ENCODE measurements around the genes FOXN4 and MMAB.

DNA sequence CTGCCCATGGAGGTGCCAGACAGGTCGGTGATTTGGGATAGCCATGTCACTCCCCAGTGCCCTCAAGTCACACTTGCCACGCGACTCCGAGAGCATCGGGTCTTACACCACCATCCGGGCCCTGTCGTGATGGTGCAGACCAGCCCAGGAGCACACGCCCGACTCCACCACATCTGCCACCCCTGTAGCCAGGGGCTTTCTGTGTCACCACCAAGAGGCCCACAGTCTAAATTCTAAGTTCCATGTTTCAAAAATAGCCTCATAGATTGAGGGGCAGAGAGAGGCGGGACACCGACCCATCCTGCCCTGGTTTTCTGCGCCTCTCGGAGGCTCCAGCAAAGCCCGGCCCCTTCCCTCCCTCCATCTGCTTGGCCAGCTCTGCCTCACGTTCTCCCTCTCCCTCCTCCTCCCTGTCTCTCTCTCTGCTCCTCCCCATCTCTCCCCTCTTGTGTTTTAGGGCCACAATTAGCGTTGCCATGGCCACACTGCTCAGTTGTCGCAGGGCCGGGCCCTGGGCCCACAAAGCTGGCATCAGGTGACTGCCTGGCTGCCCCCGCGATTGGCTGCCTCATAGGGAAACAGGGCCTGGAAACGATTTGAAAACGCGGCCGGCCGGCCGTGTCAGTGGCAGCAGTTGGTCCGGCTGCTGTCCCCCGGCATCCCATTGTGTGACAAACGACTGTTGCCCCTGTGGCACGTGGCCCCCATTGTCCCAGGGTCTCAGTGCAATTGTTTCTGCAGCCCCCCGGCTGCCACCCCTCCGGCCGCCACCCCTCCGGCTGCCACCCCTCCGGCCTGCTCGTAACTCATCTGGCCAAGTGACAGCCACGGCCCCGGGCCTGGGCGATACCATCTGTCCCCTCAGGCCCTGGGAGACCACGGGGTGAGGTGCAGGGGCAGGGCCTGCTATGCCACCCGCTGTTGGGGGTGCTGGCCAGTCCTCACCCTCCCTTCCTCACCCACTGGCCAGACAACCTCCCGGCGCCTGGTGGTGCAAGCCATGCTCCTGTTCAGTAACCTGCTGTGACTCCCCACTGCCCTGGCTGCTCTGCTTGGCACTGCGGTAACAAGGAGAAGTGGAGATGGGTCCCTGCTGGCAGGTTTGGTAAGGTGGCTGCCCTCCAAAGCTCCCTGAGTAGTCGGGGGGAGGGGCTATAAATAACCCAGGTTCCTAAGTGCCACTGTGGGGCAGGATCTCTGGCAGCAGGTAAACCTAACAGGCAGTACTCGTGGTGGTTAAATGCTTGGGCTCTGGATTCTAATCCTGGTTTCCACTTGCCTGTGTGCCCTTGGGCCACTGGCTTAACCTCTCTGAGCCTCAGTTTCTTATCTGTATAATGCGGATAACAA lies 17.4 kb downstream of the FOXN4 start:
- CAGE, long polyA plus RNA, result no peak
- RRBS, result 11% methylated on average over 12 of the region's 47 CpGs

DNA sequence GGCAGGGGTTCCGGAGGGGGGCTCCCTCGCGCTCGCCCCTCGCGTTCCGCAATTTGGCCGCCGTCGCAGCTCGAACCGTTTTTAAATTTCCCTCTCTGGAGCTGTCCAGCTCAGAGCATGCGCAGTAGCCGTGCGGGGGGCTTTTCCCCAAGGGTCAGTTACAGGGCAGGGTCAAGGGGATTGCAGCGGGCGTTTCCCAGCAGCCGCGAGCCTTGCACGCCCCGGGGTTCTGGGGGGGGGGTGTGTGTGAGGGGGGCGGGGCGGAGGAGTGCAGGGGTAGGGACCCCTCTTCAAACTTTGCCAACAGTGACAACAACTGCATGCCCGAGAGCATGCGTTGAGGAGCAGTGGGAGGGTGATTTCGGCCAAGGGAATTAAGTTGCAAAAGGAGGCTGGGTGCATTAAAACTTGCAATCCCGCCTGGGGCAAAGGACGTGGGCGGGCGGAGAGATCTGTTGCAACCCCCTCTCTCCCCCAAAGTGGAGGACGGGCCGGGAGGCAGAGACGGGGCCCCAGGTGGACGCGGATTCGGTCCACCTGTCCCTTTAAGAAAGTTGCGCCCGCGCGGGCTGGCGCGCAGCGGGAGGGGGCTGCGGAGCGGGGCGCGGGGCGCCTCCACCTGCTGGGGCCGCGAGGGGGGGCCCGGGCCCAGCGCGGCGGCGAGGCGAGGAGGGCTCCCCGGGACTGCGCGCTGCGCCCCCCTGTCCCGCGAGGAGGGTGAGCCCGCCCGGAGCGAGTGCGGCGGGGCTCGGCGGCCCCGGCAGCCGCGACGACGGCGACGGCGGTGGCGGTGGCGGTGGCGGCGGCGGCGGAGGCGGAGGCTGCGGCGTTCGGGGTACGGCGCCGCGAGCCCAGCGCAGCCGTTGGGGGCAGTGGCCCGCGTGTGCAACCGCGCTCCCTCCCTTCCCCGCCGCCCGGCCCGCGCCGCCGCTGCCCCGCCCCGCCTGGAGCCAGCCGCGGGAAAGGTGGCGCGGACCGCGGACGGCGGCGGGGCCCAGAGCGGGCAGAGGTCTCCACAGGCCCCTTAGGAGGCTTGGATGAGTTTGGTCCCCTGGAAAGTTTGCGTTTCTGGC lies at the start of gene FOXN4:
FOXN4 (minus strand) TSS at position 119 of the 1,073 bp plus-strand sequence.
- CAGE, long polyA plus RNA, result no peak
- RRBS, result 2% methylated on average over 14 of the region's 117 CpGs

GRCh38 chr12:109435370-109435938 lies 41.6 kb downstream of the KCTD10 start:
- CAGE, long polyA plus RNA, result no peak
- RRBS, result no CpG with 5 or more reads among the region's 12 CpGs

DNA sequence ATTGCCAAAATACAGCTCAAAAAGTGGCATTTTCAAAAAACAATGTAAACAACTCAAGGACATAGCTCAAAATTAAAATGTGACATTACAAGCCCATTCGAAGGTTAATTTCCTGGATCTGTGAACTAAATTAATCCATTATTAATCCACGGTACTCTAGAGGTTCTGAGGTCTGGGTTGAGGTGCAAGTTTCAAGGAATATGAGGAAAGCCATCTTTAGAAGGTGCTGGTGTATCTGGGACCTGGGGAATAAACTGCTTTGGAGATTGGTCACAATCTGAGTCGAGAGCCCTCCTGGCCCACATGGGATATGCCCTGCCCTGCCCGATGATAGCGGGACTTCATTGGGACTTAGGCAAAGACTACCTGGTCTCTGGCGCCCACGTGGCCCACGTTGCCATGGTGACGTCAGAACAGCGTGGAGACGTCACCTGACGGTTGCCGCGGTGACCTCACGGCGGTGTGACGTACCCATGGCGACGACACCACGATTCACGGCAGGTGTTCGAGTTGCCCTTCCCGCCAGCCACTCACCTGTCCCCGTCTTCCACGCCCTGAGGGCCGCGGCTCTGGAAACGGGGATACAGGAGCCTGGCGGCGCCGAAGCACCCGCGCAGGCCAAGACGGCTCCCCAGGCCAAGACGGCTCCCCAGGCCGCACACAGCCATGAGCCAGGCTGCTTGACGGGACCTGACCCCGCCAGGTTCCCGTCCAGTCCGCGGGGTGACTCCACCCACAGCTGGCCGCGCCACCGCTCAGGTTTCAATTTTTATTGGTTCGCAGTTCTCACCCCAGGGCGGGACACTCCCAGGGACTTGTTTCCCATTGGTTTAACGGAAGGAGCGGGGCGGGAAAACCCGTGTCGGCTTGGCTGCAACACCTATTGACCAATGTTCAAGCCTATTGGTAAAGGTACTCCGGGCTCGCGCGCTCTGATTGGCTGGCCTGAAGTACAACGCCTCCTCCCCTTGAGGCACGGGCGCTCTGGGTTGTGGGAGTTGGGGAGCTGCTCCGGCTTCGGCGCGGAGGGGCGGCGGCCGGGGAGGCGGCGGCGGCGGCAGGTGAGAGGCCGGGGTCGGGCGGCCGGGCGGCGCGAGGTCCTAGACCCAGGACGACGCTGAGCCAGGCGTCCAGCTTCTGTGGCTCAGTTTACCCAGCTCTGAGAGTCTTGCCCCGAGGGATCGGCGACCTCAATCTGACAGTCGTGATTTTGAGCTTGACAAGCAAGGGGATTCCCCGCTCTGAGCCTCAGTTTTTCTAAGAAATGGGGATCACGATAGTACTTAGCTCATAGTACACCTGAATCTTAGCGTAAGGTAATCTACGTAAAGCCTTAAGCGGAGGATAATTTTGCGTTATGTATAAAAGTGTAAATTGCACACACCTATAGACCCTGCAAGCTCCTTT lies at the start of gene MMAB:
MMAB (minus strand) TSS at position 692 of the 1,407 bp plus-strand sequence.
- CAGE, long polyA plus RNA, result no peak
- RRBS, result under 1% methylated on average over 6 of the region's 89 CpGs

DNA sequence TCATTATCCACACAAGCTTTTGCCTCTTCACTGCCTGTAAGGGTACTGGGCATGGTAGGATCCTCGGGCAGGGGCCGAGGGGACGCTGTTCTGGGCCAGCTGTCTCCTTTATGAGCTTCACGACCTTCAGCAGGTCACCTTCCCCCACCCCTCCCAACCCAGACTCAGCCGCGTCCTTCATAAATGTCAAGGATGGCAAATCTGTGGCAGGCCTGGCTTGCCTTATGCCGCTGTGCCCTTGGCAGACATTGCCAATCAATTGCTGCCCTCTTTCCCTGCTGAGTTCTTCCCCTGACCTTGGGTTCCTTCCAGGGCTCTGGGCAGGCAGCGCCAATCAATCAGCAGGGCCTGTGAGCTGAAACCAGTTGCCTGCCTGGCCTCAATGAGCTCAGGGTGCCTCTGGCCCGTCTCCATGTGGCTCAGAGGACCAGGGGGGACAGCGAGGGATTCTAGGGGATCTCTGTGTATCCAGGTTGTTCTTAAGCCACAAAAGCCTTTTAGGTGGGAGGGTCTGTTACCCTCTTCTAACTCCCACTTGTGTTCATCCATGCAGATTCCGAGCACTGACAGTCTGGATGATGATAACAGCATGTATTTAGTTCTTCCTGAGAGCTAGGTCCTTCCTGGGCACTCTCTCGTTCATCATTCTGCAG lies 7.7 kb downstream of the FAM222A start:
- CAGE, long polyA plus RNA, result no peak
- RRBS, result no CpG with 5 or more reads among the region's 12 CpGs

DNA sequence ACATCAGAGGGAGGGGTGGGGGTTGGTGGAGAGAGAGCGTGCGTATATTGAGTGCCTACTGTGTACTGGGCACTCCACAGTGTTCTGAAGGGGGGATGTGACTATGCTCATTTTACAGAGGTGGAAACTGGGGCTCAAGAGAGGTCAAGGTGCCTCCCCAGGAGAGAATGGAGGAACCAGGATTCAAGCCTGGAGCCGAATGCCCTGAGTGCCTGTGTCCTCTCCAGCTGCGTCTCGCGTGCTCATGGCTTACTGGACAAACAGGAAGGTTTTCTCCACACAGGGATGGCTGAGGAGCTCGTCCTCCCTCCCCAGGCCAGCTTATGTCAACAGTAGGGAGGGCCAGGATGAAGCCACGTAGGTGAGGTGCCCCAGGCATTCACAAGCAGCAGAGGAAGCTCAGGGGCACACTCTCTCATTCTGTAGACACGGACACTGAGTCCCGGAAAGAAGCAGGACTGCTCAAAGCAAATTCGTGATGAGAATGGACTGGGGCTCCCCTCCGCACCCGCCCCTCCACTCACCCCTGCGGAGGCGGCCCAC lies 49.3 kb downstream of the TRPV4 start:
- CAGE, long polyA plus RNA, result no peak
- RRBS, result no CpG with 5 or more reads among the region's 15 CpGs

GRCh38 chr12:109888262-109888928 lies 8.1 kb upstream of the GLTP start:
- CAGE, long polyA plus RNA, result no peak
- RRBS, result no CpG with 5 or more reads among the region's 8 CpGs

GRCh38 chr12:109994386-109995098 lies 1.6 kb downstream of the GIT2 start:
- CAGE, long polyA plus RNA, result no peak
- RRBS, result no CpG with 5 or more reads among the region's 7 CpGs

DNA sequence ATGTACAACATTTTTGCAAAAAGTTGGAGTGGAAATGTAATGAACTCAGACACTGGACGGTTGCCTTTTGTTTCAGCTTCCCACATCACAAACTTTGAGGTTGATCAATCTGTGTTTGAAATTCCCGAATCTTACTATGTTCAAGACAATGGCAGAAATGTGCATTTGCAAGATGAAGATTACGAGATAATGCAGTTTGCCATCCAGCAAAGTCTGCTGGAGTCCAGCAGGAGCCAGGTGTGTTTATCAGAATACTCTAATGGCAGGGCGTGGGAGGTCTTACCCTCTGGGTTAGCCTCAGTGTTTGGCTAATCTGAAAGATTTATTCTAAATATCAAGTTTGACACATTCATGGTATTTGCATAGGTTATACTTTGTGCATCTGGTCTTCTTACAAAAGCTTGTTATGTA lies 14.6 kb downstream of the C12orf76 start:
- CAGE, long polyA plus RNA, result no peak
- RRBS, result no CpG with 5 or more reads among the region's 4 CpGs

DNA sequence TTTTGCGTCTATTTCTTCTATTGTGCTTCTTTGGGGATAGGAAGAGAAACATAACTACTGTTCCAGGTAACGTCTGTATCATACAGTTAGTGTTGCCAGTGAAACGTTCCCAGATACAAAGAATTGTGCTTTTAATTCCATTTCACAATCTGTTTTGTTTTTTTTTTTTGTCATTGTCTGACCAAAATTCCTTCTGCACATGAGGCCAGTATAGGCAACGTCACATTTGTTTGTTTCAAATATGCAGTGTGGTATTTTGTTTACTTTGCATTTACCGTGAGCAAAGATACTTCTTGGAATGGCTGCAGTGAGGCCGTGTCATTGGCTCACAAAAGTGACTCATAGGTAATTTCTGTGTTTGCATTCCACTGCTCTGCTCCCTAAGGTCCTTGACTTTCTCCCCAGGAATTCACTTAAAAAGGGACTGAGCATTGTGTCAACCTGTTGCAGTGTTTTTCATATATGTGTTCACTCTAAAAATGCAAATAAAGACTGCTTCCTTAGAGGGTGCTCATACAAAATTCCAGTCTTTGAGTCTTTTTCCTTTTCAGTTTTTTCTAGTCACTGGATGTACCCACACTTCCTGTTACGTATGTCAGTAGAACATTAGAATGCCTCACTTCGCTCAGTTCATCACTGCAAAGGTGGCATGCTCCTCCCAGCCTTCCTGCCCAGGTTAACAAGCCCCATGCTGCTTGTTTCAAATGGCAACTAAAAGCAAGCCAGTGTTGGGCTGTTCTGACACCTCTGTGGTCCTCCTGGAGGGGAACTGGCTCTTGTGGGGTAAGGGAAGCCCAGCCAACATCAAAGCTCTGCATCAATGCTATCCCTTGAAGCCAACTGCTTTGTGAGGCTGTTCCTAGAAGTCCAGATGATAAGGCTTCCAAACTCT lies 9.2 kb downstream of the C12orf76 start:
- CAGE, long polyA plus RNA, result no peak
- RRBS, result no CpG with 5 or more reads among the region's 8 CpGs

- CAGE, long polyA plus RNA, result no peak
- RRBS, result no CpG with 5 or more reads among the region's 25 CpGs
Observed at GRCh38 chr12:110282056-110282519, 1.0 kb downstream of the ATP2A2 start.

DNA sequence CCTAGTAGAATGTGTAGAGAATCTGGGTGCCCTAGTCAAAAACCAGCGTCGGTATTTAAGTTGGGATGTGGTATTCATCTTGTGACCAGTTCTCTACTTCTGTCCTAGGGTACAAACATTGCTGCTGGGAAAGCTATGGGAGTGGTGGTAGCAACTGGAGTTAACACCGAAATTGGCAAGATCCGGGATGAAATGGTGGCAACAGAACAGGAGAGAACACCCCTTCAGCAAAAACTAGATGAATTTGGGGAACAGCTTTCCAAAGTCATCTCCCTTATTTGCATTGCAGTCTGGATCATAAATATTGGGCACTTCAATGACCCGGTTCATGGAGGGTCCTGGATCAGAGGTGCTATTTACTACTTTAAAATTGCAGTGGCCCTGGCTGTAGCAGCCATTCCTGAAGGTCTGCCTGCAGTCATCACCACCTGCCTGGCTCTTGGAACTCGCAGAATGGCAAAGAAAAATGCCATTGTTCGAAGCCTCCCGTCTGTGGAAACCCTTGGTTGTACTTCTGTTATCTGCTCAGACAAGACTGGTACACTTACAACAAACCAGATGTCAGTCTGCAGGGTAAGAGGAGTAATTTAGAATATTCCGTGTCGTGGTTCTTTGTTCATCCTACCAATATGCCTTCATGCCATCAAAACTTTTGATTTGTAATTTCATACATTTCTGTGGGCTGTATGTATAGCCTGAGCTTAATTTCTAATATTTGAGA lies 46.6 kb downstream of the ATP2A2 start:
- CAGE, long polyA plus RNA, result no peak
- RRBS, result no CpG with 5 or more reads among the region's 10 CpGs

DNA sequence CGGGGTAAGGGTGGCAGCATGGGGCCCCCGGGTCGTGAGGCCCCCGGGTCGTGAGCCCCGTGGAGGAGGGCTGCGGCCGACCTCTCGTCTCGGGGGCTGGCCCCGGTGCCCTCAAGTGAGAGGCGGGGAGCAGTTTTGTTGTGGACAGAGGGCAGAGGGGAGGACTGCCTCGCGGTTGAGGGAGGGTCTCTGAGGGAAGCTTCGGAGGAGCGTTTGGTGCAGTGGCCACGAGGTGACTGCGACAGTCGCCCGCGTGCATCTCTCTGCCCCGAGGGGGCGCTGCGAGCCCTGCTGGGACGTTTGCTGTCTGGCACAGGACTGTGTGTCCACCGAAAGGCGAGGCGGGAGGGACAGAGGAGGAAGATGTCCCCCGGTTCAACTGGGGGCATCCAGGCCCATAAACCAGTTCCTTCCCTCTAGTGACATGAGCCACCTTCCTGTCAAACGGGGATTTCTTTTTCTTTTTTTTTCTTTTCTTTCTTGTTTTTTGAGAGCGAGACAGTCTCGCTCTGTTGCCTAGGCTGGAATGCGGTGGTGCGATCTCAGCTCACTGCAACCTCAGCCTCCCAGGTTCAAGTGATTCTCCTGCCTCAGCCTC lies 489 bp downstream of the FAM216A start:
- CAGE, long polyA plus RNA, result no peak
- RRBS, result under 1% methylated on average over 9 of the region's 34 CpGs

DNA sequence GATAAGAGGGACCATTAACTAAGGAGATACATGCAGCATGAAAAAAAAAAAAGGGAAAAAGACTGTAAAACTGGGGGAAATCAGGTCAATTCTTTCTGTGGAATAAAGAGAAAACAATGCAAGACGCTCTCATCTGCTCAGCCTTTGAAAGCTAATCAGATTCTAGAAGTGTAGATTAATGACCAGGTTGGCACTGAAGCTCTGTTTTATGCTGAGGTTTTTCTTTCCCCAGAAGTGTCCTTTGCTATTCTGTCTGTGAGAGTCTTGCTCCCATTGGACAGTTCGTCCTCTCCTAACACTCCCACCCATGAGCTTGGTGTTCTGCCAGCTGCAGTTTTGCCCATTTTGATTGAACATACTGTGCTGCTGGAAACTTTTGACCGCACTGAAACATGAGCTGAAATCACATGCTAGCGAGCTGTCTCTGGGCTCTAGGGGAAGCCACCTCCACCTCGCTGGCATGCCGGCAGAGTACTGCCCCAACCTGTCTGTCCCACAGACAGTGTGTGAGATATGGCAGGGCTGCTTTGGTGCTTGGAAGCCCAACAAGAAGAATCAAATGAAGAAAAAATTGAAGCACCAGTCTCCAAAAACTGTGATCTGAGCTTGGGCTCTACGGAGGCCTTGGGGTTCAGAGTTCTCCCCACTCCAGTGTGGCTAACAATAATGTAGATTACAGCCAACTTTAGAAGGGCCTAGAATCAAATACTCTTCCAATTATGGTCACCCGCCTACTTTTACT lies 39.6 kb downstream of the PPTC7 start:
- CAGE, long polyA plus RNA, result no peak
- RRBS, result no CpG with 5 or more reads among the region's 8 CpGs

DNA sequence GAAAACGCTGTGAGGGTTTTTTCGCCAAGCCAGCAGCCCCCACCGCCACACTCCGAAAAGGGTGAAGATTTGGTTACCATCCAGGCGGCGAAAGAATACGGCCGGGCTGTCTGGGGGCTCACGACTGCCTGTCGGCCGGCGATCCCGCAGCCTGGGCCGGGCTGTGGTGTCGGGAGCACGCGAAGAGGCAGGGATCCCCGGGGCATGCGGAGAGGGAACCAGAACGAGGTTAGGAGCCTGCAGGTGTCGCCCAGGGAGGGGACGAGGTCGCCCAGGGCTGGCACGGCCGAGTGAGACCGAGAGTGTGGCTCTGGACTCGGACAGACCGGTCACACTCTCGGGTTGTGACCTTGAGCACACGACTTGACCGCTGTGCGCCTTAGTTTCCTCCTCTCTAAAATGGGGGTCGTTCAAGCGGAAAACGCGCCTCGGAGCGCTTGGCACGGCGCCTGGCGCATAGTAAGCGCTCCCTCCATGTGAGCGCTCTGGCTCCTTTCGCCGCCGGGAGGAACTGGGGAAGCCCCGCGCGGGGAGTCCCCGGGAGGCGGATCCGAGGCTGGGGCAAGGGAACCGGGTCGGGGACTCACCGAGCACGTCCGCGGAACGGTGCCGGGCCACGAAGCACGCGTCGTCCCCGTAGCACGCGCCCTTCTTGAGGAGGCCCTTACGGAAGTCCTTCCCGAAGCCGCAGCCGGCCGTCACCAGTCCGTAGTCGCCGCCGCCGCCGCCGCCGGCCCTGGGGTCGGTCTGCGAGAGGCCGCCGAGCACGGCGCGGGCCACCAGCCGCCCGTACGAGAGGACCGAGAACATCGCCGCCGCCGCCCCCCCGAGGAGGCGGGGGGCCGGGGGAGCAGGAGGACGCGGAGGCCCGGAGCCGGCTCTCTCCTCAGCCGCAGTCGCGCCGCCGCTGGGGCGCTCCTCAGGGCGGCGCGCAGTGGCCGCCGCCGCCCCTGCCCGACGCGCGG lies 614 bp downstream of the PPTC7 start:
- CAGE, long polyA plus RNA, result no peak
- RRBS, result 1% methylated on average over 37 of the region's 118 CpGs

- CAGE, long polyA plus RNA, result no peak
- RRBS, result no CpG with 5 or more reads among the region's 11 CpGs
Observed at GRCh38 chr12:110584943-110586059, 2.2 kb upstream of the PPTC7 start.

GRCh38 chr12:110640078-110641090 lies 26.5 kb downstream of the TCTN1 start:
- CAGE, long polyA plus RNA, result no peak
- RRBS, result no CpG with 5 or more reads among the region's 16 CpGs

DNA sequence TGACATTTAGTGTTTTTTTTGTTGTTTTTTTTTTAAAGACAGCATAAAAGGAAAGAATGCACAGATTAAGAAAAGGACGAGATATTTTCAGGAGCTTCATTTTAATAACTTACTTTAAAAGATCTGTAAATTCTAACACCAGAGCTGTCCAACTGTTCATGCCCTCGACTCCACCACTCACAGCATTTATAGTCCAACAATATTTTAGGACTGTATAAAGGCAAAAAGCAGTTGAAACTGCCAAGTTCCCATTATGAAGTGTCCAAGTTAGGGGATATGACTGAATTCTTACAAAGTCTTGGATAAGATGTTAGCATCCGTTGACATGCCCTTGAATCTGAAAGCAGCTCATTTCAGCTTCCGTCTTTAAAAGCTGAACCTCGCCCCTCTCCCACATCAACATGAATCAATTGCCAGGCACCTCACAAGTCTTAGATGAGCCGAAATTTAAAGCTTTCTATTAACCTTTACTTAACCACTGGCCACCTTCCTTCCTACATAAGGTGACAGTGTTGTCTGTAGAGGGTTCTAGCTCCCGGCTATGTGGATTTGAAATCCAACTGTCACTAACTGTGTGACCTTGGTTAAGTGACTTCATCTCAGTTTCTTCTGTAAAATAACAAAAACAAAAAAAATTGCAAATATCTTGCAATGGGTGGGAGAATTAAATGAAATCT lies 1.4 kb downstream of the PPP1CC start:
- CAGE, long polyA plus RNA, result no peak
- RRBS, result no CpG with 5 or more reads among the region's 7 CpGs

GRCh38 chr12:110780504-110780868 lies 37.8 kb upstream of the PPP1CC start:
- CAGE, long polyA plus RNA, result no peak
- RRBS, result no CpG with 5 or more reads among the region's 4 CpGs

GRCh38 chr12:110913160-110913800 lies 7.1 kb downstream of the MYL2 start:
- CAGE, long polyA plus RNA, result no peak
- RRBS, result no CpG with 5 or more reads among the region's 5 CpGs

All from BJ (cell line).